Epithelial cell of prostate (primary cell): ENCODE measurements around the gene ANXA11.

DNA sequence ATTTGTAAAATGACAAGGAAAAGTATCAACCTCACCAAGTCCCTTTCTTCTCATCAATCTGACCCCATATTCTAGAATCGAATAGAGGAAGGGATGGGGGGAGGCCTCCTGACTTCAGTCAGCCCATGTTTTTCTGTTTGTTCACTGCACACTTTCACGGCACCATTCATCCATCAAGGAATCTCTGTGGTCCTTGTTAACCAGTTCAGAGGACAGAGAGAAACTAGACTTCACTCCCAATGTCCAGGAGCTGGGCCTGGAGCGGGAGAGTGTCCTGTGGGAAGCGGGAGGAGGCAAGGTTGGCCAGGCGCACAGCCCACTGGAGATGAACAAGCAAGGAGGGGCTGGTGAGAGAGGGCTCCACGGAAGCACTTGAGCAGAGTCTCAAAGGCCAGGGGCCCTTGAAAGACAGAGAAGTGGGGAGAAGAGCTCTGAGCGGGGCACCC is 49.4 kb downstream of the ZMIZ1 start:
- RRBS: no CpG with 5 or more reads among the region's 7 CpGs

- RRBS: 96% methylated on average over 4 of the region's 22 CpGs
Measured at GRCh38 chr10:79118582-79119497, 50.1 kb downstream of the ZMIZ1 start.

DNA sequence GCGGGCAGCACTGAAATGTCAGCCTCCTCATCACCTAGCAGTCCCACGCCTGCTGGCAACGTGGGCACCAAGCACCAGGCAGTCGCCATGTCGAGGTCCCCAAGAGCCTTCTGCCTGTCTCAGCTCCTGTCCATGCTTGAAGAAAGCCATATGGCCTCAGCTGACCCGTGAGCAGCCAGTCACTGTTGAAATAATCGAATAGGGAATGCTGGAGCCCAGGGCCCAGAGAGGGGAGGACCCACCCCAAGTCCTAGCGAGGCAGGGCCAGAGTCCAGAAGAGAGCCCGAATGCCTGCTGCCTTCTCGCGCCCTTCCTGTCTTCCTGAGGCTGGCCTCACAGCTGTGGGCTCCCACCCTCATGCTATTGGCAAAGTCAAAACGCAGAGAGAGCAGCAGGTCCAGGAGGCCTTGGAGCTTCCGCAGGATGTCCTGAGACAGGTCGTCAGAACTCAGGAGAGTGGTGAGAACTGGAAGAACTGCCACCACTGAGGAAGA is 125.6 kb upstream of the PPIF start:
- RRBS: no CpG with 5 or more reads among the region's 14 CpGs

DNA sequence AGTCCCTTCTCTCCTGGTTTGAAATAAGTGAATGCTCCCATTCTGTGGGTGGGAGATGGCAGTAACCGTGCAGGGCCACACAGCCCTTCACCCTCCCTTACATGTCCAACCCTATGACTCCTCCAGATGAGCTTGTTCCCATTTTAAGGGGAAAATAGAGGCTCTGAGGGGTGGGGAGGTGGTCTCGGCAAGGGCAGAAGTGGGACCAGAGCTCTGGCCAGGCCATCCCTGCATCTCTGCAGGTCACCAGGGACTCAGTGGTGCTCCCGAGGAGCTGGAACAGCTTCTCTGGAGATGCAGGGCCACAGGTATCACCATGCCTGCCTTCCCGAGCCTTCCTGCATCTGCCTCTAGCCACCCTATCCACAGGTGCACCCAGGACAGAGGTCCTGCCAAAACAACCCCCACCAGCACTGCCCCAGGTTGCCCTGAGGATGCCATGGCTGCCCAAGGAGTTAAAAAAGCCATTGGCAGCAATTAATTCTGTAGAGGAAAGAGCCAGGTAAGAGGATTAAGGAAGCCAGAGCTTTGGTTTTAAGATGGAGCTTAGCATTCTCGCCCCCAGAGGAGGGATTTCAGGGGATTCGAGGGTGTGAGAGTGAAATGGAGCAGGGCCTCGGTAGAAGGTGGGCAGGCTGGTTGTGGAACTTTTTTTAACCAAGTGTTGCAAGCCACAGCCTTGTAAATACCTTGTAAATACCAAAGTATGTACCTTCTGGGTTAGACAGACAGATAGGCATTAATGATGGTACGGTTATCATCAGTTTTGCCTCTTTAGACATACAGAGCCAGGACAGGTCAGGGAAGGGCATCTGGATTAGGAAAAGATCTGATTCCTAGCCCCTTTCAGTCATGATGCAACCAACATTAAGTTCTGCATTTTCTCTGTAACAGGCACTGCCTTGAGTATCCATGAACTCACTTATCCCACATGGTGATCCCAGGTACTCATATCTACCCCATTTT is 120.9 kb upstream of the PPIF start:
- RRBS: no CpG with 5 or more reads among the region's 8 CpGs

GRCh38 chr10:79238982-79239774 is 108.1 kb upstream of the PPIF start:
- RRBS: no CpG with 5 or more reads among the region's 11 CpGs

DNA sequence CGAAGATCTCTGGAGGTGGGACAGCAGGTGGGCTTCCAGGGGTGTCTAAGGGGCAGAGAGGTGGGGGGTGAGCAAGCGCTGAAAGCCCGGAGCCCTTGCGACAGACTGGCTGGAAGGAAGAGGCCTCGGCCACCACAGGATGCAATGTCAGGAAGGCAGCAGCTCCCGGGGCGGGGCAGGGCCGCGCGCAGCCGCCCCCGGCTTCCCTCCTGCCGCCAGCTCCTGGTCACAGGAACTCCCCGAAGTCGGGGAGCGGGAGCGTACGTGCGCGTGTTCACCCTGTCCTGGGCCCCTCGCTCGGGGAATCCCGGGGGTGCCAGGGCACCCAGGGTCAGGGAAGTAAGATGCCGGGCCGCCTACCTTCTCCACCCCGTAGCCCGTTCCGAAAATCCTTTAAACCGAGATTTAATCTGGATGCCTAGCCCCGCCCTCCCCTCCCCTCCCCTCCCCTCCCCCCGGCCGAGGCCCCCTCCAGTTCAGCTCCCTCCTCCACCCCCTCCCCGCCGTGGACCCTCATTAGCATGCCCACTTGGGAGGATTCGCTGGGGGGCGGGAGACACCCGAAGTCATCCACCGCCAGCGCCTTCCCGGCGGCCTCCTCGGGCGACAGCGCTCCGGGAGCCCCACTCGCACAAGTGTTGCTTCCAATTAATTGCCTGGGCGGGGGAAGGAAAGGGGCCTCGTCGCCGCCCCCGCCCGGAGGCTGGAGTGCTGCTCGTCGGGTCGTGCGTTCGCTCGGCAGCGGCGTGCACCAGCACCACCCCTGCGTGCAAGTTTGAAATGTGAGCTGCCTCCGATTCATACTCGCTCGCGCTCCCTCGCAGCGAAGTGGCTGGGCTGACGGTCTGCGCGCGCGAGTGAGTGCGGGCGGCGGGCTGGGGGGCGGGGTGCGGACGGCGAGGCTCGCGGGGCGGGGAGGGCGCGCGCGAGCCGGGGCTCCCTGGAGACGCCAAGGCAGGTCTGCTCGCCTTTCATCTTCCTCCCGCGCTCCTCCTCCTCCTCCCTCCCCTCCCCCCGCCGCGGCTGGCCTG is 104.8 kb upstream of the PPIF start:
- RRBS: under 1% methylated on average over 23 of the region's 94 CpGs

GRCh38 chr10:79247606-79248443 is 99.4 kb upstream of the PPIF start:
- RRBS: no CpG with 5 or more reads among the region's 8 CpGs

DNA sequence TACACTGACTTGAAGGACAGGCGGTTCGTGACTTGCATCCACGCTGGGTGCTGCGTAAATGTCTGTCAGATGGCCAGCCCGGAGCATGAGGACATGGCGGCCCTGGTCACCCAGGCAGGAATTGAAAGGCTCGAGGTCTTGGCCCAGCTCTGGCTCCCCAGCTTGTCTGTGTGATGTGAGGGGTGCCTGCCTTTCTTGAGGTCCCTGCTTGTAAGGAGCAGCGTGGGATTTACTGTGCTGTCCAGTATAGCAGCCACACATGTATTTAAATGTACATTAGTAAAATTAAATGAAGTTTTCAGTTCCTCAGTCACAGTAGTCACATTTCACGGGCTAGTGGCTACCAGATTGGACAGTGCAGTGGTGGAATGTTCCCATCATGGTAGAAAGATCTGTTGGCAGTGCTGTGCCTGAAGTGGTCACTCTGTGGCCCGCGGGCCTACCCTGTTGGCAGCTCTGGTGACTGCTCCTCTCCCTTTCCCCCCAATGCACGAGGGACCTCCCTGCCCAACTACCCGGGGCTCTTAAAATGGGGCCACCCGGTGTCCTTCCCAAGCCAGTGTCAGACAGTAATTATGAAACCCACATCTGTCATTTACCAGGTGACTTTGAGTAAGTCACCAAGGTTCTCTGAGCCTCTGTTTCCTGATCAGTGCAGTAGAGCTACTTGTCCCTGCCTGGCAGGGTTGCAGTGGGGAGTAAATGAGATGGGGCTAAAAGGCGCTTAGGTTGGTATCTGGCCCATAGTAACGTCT is 97.8 kb upstream of the PPIF start:
- RRBS: no CpG with 5 or more reads among the region's 16 CpGs

DNA sequence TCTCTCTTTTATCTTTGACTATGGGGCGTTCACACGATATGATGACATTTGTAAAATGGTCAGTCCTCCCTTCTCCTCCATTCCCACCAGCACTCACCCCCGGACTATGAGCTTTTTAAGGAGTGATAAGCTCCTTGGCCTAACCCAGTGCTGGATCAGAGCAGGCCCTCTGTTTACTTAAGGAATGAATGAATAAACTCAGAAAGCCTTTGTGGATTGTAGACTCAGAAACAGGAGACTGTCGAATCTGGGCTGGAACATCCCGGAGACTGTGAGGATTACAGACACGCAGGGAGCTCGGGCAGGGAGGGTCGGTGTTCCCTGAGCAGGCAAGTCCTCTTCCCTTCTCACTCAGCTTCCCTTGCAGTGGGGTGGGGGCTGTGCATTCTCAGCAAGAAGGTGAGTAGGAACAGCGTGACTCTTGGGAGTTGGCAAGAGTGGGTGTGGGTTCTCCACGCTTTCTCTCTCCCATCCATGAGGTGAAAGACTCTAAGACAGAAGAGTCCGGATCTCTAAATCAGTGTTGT is 6.8 kb upstream of the ZCCHC24 start:
- RRBS: no CpG with 5 or more reads among the region's 11 CpGs

- RRBS: no CpG with 5 or more reads among the region's 9 CpGs
Measured at GRCh38 chr10:79905361-79905910, 43.5 kb downstream of the SFTPD start.

DNA sequence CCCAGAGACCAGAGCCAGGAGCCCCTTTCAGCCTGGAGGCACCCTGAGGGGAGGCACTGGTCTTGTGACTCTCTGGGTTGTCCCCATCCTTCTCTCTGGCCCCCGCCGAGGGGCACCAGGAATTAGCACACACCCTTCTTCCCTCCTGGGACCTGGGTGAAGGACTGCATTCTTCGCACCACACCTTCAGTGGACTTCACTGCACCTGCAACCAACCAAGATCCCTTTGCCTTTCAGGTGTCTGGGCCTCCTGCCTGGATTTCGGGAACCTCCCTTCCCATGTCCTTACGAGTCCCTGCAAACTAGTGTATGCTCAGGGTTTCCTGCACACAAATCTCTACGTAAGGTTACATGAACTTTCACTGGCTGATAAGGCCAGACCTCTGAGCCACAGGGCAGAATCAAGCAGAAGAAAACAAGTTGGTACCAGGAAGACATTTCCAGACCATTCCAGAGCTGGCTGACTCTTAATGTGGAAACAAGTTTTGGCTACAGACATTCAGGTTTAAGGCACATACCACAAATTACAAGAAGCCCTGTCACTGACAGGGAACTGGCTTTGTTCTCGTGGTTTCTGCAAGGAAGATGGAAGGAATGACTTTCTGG is 22.3 kb downstream of the PLAC9 start:
- RRBS: no CpG with 5 or more reads among the region's 7 CpGs

DNA sequence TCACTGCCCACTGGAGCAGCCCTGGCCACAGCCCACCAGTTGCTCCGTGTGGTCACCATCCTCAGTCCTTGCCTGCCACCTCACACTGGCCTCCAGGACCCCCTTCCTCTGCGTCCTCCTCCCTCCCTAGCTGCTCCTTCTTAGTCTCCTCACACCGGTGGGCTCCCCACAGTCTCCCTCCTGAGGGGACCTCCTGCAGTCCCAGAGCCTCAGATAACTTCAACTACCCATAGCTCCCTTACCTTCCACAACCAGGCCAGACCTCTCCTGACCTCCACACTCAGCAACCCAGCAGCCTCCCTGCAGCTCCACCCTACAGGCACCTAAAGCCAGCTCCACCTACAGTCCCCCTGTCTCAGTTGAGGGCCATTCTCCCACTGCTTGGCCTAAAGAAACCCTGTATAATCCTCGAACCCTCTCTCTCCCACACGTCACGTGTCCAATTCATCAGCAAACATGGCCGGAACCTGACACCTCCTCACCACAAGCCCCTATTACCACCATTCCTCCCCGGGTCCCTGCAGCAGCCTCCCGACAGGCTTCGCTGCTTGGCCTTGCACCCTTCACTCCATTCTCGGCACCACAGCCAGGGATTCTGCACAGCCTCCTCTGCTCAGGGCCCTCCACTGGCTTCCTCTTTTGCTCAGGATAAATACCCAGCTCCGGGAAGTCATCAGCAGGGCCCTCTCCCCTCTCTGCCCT is 28.1 kb downstream of the PLAC9 start:
- RRBS: no CpG with 5 or more reads among the region's 12 CpGs

- RRBS: no CpG with 5 or more reads among the region's 11 CpGs
Measured at GRCh38 chr10:80172521-80173456, 32.5 kb downstream of the ANXA11 start.

DNA sequence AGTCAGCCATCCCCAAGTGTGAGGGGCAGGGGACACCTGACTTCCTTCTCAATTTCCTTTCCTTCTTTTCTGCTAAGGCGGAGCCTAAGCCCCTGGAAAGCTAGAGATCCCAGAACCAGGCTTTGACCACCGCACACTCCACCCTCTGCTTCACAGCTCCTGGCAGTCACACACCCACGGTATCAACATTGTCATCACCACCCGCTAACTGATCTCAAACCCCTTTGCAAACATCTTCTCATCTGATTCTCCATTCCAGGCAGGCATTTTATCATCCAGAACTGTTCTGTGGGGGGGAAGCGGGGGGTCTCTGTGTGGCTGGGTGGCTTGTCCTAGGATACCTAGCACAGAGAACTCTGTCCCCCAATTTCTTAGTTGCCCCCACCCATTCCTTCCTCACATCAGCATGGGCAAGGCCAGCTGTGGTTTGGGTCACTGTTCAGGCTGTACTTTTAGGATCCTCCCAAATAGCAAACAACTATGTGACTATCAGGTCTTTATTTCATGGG is 3.4 kb downstream of the ANXA11 start:
- RRBS: no CpG with 5 or more reads among the region's 5 CpGs

- RRBS: under 1% methylated on average over 31 of the region's 97 CpGs
Measured at GRCh38 chr10:80204687-80205760, at the start of gene ANXA11. ANXA11 (minus strand) TSS chr10:80205537.

DNA sequence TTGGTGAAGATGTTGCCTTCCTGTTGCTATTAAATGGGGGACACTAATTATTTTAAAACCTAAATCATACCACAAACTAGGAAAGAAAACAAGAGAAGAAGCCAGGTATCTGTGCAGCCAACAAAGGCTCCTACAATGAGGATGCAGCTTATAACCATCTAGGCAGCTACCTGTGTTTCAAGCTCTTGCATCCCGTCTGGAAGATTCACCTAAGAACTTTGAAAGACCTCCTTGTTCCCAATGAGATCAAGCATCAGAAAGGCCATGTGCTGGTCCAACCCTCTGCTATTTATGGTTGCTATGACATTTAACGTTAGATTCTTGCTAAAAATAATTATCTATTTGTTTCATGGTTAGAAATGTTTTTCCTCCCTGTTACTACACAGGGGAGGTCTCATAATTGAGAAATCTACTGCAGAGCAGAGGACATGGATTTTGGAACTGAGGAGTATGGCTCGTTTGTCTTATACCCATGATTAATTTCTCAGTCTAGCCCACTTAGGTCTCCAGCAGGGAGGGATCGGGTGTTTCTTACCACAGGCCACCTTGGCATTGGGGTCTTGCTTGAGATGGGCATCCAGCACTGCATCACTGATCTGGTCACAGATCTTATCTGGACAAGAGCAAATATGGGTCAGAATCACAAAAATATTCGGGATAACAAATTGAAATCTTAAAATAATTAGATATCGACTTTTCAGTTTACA is 4.3 kb downstream of the MAT1A start:
- RRBS: no CpG with 5 or more reads among the region's 6 CpGs

- RRBS: 1% methylated on average over 4 of the region's 15 CpGs
Measured at GRCh38 chr10:80464504-80465478, 10.7 kb downstream of the TSPAN14 start.

DNA sequence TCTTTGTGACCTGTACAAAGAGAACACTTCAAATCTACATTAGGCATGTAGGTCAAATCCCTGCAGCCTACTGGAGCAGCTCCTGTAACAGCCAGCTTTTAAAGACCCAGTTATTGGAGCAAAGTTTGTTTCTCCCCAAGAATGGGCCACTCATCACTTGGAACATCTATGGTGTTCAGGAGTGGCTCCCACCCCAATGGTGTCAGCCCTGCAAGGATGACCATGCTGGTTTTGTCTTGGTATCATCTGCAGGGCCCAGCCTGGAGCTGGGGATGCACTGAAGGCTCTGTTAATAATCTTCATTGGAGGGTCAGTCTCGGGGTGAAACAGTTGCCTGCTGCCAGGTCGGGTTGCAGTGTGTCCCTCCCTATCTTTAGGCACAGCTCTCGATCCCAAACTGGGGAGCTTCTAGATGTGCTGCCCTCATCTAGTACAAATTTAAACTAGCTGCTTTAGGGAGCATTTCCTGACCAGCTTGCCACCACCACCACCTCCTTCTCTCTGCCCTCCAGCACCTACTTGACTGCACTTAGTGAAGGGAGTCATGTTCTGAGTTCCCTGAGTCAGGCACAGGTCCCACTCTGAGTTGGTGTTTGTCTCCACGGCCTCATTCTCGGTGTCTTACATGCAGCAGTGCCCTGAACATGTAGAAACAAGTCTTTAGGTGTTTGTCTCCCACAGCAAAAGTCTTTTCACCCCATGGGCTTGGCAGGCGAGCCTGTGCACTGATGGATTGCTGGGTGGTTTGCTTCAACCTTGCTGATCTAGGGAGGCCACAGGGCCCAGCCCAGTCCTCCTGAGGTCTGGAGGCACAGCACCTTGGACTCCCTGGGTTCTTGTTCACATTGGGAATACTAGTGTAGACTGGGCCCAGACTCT is 16.7 kb downstream of the TSPAN14 start:
- RRBS: no CpG with 5 or more reads among the region's 6 CpGs

- RRBS: no CpG with 5 or more reads among the region's 6 CpGs
Measured at GRCh38 chr10:80489884-80490777, 36.0 kb downstream of the TSPAN14 start.

DNA sequence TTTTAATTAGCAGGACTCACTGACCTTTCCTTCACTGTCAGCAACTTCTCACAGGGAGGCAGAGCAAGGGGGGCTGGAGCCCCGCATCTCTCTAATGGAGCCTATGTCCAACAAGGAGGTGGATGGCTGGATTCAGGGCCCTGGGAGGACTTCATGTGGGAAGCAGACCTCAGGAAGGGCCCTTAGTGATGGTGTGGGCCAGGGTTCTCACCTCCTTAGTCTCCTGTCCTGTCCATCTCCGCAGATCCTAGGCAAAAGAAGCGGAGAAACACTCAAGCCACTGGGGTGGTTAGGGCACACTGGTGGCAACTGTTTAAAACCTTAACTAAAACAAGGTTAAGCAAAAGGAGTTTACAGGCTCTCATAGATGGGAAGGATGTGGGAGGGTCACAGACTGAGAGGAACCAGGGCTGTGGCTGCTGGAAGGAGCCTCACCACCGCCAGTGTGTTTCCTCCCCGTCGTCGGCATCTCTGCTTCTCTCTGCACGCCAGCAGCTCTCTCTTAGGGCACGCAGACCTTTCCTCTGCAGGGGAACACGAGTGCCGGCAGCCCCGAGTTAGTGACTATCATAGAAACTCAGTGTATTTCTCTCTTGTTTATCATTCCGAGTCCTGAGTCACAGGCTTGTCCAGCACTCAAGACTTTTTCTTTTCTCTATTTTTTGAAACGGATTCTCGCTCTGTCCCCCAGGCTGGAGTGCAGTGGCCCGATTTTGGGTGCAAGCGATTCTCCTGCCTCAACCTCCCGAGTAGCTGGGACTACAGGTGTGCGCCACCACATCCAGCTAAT is 8.2 kb upstream of the SH2D4B start:
- RRBS: no CpG with 5 or more reads among the region's 19 CpGs